SUDHL5 (cell line): ENCODE measurements around the gene PIAS3.

- PRO-cap = no peak
Measured at GRCh38 chr1:144952445-144953024, 142.6 kb downstream of the SRGAP2B start.

GRCh38 chr1:145009837-145010185, 85.3 kb downstream of the SRGAP2B start:
- PRO-cap = no peak

DNA sequence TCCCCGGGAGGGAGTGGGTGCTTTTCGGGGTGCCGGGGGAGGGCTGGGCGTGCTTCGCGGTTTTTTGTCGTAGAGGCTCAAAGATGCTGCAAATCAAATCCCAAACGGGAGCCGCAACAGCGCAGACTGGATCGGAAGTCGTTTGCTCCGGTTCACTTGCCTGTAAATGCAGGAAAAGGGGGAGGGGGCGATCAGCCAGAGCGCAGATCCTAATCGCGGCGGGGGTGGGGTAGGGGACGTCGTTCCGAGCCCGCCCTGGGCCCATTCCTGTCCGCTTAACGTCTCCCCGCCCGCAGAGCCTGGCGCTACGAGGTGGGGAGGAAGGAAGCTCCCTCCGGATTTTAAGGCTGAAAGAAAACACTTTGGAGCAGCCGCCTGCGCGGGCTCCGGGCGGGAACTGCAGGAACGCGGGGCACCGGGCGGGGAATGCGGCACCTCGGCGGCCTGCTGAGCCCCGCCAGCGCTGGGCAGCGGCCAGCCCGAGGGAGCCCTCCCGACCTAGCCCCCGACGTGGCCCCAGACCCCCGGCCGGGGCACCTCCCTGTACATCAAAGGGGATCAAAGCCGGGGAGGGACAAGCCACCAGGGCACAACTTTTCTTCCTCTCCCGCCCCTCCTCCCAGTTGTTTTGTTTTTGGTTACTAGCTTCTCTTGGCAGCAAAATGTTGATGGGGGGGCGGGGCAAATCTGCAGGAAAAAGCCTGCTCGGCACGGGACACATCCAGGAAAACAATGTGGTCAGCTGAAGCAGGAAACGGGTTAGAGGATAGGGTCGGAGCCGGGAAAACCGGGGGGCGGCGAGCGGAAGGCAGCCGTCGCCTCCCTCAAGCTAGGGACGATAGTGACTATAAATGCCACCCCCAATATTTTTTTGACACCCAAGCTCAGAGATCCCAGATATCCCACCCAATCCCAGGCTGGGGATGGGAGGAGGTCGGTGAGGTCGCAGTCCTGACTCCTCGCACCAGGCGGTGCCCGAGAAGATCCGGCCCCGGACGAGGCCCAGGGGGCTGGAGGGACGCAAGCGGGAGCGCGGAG, 1.5 kb downstream of the SRGAP2B start:
- PRO-cap = no peak

DNA sequence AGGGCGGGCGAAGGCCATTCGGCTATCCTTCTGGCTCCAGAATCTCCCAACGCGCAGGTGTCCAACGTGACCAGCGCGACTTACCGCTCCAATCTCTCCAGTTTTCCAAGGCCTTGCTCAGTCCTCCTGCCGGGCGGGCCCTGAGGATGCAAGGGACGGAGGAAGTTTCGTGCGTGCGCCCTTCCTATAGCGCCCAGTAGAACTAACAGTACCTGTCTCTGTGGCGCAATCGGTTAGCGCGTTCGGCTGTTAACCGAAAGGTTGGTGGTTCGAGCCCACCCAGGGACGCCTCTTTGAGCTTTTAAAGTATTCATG, 45.5 kb upstream of the PPIAL4D start:
- PRO-cap = no peak

GRCh38 chr1:145824572-145825035, 604 bp downstream of the POLR3C start:
- PRO-cap = no peak

- PRO-cap = no peak
Measured at GRCh38 chr1:145843526-145843792, 2.0 kb upstream of the NUDT17 start.

- PRO-cap = bidirectional peak, plus-strand start at chr1:145858830, minus-strand start at chr1:145858671; bidirectional peak, plus-strand start at chr1:145859184, minus-strand start at chr1:145859081
Measured at GRCh38 chr1:145858102-145859295, at the start of gene PIAS3. Gene PIAS3, minus strand, starts transcription at chr1:145859081.

DNA sequence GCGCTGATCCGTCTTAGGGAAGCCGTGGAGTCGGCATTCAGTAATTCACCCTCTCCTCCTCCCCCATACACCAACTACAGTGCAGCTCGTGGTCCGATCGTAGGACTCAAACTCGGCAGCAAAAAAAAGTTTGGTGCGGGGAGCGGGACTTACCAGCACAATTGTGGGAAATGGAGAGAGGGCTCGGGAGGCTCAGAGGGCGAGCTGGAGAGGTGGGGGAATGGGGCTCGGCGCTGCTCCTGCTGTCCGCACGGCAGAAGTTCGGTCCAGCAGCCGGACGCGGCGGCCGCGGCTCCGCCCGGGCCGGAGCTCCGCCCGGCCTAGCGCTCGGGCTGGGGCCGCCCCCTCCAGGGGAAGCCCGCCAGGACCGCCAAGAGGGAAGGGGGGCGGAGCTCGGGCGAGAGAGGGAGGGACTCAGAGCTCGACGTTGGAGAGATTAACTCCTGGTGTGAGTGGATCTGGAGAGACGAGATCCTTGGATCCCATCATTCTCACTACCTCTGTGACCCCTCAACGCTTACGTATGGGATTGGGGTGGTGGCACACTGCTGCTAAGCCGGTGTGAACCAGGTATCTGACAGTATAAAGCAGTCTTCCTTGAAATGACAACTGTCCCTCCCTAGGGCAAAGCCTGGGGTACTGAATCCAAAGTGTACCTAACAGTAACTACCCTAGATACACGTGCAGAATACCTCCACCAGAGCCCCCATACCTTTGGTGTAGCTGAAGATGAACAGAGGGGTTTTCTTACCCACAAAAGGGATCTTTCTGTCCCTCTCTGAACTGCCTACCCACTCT, 830 bp upstream of the PIAS3 start:
- PRO-cap = no peak

GRCh38 chr1:145983009-145983792, 13.2 kb downstream of the TXNIP start:
- PRO-cap = no peak

DNA sequence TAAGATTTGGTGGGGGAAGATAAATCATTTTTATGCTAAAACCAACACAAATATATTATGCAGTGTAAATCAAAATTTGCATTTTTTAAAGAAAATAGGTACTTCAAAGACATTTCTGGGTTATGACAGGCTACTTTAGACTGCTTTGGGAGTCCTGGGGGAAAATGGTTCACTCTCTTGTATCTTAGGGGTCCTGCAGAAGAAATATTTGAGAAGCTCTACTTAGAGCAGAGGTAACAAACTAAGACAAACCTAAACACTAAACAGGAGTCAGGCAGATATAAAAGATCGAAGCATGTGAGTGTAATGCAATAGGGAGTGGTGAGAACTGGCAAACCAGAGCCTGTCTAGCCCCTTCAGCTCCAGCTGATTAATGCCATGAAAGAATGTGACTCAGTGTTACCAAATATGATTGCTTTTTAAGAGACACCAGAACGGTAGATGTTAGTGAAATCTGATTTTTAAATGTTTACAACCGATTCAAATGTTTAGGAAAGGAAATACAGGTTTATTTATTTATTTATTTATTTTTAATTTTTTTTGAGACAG, 12.5 kb downstream of the TXNIP start:
- PRO-cap = no peak

DNA sequence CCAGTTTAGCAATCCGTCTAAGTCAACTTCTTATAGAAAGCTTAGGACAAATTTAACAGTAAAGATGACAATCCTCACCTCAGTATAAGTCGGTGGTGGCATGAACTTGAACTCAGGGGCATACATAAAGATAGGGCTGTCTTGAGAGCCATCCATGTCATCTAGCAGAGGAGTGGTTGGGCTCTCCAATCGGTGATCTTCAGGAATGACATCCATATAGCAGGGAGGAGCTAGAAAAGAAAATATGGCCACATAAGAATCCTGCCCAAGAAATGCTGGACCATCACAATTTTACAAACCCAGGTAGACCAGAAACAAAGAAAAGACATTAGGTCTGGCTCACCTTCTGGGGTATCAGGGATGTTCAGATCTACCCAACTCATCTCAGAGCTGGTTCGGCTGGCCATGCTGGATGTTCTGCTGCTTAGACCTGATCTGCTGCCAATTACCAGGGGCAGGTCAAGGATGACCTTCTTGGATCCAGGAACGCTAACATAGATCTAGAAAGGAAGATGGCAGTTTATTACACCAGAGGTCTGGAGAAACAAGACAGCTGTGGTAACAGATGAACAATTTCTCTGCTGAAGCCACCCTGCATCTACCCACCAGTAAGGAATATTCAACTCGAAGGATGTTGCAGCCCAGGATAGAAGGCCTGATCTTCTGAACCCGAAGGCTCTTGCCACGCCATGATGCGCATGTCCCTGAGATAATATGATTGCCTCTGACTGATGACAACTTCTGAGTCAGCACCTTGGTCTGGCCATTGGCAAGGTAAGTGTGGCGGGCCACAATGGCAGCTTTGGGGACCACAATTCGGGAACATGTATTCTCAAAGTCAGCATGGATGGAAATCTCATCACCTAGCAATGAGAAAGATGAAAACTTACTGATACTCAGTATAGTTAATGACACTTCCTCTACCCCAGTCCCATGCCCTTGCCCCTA, 2.2 kb downstream of the TXNIP start:
- PRO-cap = no peak

DNA sequence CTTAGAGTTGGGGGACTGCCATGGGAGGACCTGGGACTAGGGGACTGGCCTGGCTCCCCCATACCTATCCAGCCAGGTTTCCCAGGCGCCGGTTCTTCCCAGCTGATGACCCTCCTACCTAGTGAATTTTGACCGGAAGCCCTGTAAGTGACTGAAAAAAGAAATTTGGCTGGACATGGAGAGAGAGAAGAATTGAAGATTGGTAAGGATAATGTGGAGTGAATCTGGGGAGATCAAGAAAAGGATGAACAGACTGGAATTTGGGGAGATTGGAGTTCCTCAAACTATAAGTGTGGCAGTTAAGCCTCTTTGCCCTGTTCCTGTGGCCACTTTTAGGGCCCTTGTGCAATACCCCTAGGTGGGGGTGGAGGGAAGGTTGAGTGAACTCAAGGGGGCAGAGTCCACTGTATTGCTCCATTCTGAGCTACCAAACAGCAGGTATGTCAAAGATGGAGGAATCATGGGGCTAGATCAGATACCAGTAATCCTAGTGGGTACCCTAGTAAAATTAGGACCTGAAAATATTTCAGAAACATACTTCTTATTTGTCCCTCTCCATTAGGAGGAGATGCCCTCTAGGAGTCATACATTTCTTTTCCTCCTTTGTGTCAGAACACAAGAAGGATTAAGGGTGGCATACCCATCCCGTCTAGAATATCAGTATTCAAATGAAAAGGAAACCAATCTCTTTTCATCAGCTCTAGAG, 1.2 kb downstream of the HJV start:
- PRO-cap = no peak

GRCh38 chr1:146039872-146040208, 18.3 kb upstream of the HJV start:
- PRO-cap = no peak

- PRO-cap = no peak
Measured at GRCh38 chr1:146049347-146049918, 27.9 kb upstream of the HJV start.

DNA sequence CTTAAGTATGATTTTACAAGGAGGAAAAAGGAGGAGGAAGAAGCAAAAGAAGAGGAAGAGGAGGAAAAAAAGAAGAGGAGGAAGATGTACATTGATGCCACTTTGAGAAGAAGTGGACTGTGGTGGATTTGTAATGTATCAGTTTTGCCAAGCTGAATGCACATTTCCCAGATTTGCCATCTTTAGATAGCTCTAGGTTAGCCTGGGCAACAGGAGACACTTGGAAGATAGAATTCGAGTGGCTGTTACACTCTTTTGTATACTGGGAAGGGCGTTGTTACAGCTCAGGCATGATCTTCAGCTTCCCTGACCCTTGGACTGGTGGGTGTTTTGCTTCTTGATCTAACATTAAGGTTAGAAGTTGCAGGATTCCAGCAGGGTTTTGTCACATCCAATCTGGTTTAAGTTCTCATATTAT, 28.9 kb upstream of the HJV start:
- PRO-cap = no peak

DNA sequence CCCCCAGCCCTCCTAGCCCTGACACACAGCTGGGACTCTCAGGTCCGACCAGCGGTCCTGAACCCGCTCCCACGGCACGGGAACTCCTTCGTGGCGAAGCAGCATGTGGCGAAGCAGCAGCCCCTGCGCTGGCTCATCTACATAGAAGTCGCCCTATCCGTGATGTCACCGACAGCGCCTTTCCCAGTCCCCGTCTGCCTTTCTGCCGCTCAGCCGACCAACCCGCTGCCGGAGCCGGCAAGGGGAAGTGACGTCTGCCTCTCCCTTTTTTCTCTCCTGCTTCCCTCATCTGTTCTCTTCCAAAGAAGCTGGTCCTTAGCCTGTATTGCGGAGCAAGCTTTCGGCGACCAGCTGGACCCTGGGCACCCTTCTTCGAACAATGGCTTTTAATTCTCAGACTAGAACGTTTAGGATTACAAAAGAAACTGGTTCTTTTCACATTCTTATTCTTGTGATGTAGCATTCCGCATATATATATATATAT, 30.8 kb upstream of the HJV start:
- PRO-cap = bidirectional peak, plus-strand start at position 208 of the sequence, minus-strand start outside the sequence

DNA sequence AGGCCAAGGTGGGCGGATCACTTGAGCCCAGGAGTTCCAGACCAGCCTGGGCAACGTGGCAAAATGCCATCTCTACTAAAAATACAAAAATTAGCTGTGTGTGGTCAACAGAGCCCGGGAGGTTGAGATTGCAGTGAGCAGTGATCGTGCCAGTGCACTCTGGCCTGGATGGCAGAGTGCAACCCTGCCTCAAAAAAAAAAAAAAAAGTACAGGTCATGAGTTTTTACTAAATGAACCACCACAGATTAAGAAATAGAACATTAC, 2.2 kb downstream of the NBPF12 start:
- PRO-cap = no peak

GRCh38 chr1:146948325-146949090, 10.4 kb downstream of the NBPF12 start:
- PRO-cap = no peak

GRCh38 chr1:147072379-147073502, 99.5 kb downstream of the PRKAB2 start:
- PRO-cap = no peak

GRCh38 chr1:147167555-147167858, 4.8 kb downstream of the PRKAB2 start:
- PRO-cap = no peak